Type B pancreatic cell (in vitro differentiated cells): ENCODE data around the gene ZDBF2.

GRCh38 chr2:205686423-205687048 is 4.2 kb downstream of the NRP2 start:
- PRO-cap = no peak

- PRO-cap = no peak
These were observed 24.6 kb downstream of the NRP2 start for GRCh38 chr2:205706640-205707579.

GRCh38 chr2:205902436-205903021 is 183.4 kb downstream of the INO80D start:
- PRO-cap = no peak

GRCh38 chr2:206274361-206275449 is at the start of gene ZDBF2:
ZDBF2 (plus strand) TSS chr2:206274663.
- PRO-cap = bidirectional peak, plus-strand start at chr2:206274488, minus-strand start at chr2:206274517; bidirectional peak, plus-strand start at chr2:206274688, minus-strand start at chr2:206274666; bidirectional peak, plus-strand start at chr2:206275028, minus-strand start at chr2:206274923

DNA sequence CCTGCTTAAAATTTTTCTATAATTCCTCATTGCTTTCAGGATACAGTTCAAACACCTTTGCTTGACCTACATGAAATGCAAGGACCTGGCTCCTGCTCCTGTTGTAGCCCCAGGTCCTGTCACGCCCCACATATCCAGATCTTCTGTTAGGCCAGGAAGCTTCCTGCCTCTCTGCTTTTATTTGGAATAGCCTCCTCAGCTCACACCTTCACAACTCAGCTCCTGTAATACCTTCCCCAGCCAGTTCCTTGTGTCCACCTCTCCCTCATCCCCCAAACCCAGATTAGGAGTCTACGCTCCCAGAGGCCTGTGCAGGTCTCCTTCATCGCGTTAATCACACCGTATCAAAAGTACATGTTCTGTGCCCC is 485 bp downstream of the MDH1B start:
- PRO-cap = no peak

- PRO-cap = no peak
These were observed 23.6 kb downstream of the CPO start for GRCh38 chr2:206962915-206963287.

DNA sequence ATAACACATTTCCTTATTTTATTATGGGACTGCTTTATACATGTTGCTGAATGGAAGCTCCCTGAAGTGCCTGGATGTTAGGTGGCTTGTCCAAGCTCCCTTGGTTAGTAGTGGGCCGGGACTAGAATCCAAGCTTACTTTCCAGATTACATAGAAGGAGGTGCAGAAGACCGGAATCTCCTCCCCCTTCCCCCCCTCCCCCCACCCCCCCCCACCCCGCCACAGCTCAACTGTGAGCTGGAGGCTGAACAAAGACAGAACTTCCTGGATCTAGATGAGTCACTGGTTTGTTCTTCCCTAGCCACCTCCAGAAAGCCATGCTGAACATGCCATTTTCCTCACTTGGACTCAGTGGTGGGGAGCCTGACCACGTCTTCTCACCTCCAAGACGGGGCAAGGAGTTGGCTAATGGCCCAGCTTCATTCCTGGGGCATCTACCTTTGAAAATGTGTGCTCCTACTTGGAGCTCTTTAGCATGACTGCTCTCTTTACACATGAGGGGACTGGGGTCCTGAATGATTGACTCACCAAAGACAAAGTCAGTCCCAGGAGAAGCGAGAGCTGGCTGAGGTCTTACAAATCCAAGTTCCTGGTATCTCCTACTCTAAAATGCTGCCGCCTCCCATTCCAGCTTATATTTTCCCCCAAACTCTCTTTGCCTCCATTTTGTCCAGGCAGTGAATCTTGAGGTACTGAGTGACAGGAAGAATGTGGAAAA is 22.5 kb upstream of the FZD5 start:
- PRO-cap = no peak

- PRO-cap = no peak
These were observed 57.1 kb upstream of the FZD5 start for GRCh38 chr2:207826854-207827151.

- PRO-cap = no peak
These were observed 99.2 kb downstream of the PLEKHM3 start for GRCh38 chr2:207926106-207926534.

DNA sequence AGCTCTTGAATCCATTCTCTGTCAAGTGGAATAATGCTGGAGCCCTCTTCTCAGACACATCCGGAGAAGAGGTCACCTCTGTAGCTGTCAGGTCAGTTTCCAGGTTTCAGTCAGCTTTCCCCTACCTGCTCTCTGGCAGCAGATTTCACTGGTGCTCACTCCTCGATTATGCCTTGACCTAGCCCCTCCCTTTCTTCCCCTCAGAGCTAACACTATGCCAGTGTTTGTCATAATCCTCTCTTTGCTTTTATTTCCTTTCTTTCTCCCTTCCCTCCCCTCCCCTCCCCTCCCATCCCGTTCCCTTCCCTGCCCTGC is 22.5 kb upstream of the PLEKHM3 start:
- PRO-cap = no peak

- PRO-cap = no peak
These were observed 18.7 kb downstream of the IDH1 start for GRCh38 chr2:208236285-208236544.

GRCh38 chr2:208267546-208268045 is 1.5 kb downstream of the PIKFYVE start:
- PRO-cap = no peak

DNA sequence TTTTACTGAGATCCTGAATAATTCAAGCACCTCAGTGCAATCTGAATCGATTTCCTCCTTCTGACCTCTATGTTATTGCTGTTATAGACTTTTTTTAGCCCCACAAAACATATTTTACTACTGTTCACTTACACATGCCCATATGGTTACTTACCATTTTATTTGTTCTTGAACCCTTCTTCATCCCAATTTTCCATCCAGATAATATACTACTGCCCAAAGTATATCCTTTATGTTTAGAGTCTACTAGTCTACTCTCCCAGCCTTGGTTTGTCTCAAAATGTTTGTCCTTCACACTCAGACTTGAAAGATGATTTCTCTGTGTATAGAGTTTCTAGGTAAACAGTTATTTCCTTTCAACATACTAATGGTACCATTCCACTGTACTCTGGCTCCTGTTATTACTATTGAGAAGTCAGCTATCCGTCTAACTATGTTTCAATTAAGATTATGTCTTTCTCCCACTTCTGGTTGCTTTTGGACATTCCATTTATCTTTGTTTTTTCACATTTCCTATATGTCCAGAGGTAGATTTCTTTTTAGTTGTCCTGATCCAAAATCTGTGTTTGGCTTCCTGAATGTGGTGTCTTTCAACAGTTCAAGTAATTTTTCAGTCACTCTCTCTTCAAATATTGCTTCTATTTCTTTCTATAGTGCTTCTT is 79.5 kb downstream of the KANSL1L start:
- PRO-cap = no peak

DNA sequence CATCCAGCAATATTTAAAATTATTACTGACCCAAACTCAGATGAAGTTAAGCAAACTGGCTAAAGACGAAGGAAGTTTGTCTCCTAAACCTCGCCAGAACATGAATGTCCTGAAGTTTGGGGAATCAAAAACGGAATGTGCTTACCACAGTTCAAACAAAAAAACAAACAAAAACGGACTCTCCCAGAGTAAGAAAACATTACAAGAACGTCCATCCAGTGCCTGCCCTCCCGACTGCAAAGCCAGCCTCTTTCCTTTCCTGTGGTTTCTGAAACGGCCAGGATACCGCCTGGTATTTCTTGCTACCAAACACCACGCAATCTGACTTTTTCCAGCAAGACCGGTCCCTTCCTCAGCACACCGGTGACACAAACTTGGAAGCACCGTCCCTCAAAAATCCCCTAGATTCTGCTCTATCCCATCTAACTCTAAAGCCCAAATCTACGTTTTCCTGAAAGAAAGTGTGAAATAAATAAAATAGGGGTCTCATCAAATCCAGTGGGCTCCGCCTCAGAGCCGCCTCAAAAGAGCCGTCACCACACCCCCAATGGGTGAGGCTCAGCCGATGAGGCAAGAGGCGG is 927 bp downstream of the KANSL1L start:
- PRO-cap = bidirectional peak, plus-strand start at position 319 of the sequence, minus-strand start at position 270 of the sequence; bidirectional peak, plus-strand start outside the sequence, minus-strand start at position 549 of the sequence

DNA sequence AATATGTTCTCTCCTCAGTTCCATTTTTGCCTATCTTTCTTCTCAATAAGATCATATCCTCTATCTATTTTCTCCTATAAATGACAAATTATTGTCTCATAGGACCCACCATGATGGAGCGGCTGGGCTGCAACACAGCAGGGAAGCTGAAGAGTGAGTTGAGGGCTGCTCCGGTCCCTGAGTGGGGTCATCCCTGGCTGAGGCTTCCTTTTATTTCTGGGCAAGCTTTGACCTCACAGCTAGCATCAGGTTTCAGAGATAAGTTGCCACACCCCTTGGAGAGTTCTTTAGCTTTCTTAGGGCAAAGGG is 11.6 kb downstream of the MYL1 start:
- PRO-cap = no peak

DNA sequence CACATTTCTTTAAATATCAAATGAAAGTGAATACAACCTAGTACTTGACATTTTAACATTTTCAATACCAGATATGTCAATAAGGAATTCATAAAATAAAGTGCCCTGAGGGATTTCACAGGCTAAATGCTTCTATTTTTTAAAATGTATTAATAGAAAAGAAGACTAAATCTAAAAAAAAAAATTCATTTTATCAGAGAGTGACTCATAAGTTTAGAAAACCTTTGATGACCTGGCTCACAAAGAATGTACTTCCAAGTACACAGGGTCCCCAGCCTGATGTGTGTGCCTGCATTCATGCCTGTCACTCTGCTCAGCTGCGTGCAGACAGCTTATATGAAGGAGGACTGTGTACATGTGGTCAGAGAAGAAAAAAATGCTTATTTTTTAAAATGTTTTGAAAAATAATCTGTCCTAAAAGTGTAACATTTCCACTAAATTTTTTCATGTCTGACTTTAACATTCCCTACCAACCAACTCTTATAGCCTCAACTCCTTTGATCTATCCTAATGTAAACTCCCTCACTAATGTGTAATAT is 3.0 kb upstream of the CPS1 start:
- PRO-cap = no peak

- PRO-cap = no peak
These were observed 29.8 kb downstream of the CPS1 start for GRCh38 chr2:210585758-210586979.

- PRO-cap = no peak
These were observed 114.6 kb downstream of the CPS1 start for GRCh38 chr2:210670984-210671485.

DNA sequence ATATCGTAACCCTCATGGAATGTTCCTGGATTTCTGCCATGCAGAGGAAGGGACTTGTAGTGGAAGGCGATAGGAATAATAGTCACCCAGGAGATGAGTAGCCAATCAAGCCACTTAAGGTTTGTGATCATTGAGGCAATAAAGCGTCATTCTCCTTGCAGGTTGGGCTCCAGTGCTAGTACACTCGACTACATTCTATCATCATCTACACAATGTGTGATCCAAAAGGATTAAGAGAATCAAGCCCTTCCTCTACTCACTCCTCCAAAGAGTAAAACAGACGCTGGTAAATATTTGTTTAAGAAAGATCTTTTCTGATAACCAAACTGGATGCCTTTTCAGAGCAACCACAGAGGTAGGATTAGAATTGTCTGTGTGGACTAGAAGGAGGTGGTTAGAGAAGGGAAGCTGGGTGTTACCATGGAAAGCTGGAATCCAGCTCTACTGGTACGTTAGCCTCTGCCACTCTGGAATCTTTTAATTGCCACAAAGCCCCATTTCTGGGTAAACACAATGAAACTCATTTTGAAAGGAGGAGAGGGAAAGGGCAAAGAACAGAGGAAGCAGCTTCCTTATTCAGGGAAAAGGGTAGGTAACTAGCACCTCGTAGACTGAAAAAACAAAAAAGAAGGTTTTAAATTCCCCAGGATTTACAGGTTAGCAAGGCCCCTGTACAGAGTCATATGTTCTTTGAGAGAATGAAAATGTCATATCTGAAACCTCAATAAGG is 245.6 kb downstream of the IKZF2 start:
- PRO-cap = unidirectional peak, plus-strand start at position 523 of the sequence

DNA sequence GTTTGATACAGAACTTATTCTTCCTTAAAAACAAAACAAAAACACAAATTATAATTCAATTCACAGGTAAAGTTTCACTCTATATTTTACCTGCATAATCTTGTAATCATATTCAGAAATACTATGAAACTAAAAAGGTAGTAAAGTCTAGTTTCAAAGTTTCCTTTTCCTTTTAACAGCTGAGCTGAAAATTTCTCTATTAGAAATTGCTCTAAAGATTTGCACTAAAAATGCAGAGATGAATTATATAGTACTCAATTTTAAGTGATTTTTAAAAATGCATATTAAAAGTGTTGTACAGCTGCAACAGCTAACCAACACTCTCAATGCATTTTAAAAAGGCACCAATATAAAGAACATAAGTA is 148.6 kb downstream of the IKZF2 start:
- PRO-cap = no peak